AG04449 (cell line): ENCODE data around the genes TGIF2LY, USP9Y, UTY, NLGN4Y, RBMY1B and DAZ1.

DNA sequence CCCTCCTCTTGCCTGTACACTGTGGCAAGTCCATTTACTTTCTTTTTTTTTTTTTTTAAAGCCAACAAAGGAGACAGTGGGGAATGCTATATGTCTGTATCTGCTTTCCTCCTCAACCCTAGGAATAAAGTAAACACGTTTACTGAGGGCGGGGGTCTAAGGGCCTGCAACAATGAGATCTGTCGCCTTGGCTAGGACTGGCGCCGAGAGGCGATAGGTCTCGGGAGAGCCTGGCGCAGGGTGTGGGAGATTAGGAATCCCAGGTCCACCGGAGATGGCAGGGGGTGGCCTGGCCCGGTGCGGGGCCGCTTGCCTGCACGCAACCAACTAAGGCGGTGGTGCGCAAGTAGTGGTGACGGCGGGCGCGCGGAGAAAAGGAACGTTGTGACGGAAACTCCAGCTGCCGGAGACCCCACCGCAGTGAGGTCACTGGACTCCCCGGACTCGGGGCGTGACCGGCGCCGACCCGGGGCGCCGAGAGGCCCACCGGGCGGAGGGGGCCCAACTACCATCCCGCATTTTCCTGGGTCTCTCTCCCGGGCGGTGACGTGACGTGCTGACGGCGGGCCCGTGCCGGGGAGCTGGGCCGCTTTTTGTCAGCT, 357 bp upstream of the ZFY start:
- RRBS = 0% methylated on average over 5 of the region's 45 CpGs

DNA sequence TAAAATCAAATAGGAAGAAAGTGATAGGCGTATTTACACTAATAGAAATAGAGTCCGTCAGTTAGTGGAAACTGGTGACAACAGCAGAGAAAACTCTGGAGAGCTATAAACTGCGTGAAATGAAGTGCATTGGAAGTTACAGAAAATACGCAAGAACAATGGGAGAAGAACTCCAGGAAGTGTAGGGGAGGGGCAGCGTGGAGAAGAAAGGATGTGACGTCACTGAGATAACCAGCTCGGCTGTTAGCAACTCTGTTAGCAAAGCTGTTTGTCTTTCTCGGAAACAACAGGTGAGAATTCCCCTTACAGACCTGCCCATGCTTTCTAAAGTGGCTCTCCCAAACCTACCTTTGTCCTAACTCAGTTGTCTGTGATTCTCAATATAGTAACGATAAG, at the start of gene TGIF2LY:
Gene TGIF2LY, plus strand, starts transcription at position 230 of the 396 bp plus-strand sequence.
- RRBS = no CpG with 5 or more reads among the region's 9 CpGs

DNA sequence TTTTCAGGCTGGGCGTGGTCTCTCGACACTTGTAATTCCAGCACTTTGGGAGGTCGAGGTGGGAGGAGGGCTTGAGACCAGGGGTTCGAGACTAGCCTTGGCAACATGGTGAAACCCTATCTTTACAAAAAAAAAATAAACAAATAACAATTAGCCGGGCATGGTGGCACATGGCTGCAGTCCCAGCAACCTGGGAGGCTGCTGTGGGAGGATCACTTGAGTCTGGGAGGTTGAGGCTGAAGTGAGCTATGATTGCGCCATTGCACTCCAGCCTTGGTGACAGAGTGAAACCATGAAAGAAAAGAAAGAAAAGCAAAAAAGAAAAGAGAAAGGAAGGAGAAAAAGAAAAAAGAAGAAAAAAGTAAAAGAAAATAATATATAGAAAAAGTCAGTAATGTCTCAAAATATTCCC, 378.3 kb upstream of the AMELY start:
- RRBS = no CpG with 5 or more reads among the region's 6 CpGs

GRCh38 chrY:10034964-10035472, 507.3 kb downstream of the TSPY10 start:
- RRBS = no CpG with 5 or more reads among the region's 16 CpGs

GRCh38 chrY:10092969-10093363, 565.3 kb downstream of the TSPY10 start:
- RRBS = 32% methylated on average over 10 of the region's 38 CpGs

GRCh38 chrY:11102990-11103312, 1575.3 kb downstream of the TSPY10 start:
- RRBS = no CpG with 5 or more reads among the region's 21 CpGs

DNA sequence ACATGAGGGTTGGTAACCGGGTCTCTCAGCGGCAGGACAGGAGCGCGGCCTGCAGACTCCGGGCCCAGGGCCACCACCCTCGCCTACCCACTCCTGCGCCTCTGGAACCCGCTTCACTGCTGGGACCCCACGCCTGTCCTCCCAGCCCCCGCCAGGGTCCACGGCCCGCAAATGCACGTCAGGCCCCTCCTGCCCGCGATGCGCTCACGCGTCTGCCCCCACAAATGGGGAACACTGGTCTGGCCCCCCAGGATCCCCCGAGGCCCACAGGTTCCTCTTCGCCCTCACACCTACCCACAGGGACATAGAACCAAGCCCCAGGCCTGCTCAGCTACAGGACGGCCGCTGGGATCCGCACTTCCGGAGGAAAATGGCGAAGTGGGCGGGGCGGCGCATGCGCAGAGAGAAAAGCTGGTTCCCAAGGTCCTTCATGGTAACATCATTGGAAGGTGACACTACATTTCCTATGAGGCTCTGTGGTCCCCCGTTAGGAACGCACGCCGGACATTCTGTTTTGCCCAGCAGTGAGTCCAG, 1486.3 kb upstream of the USP9Y start:
- RRBS = no CpG with 5 or more reads among the region's 33 CpGs

- RRBS = no CpG with 5 or more reads among the region's 2 CpGs
These were observed at the start of gene USP9Y for GRCh38 chrY:12700993-12701370. USP9Y (plus strand) TSS chrY:12701231.

GRCh38 chrY:13479868-13480185, at the start of gene UTY:
UTY (minus strand) TSS chrY:13480033.
- RRBS = no CpG with 5 or more reads among the region's 16 CpGs

- RRBS = no CpG with 5 or more reads among the region's 14 CpGs
These were observed 694 bp downstream of the TMSB4Y start for GRCh38 chrY:13704401-13704784.

DNA sequence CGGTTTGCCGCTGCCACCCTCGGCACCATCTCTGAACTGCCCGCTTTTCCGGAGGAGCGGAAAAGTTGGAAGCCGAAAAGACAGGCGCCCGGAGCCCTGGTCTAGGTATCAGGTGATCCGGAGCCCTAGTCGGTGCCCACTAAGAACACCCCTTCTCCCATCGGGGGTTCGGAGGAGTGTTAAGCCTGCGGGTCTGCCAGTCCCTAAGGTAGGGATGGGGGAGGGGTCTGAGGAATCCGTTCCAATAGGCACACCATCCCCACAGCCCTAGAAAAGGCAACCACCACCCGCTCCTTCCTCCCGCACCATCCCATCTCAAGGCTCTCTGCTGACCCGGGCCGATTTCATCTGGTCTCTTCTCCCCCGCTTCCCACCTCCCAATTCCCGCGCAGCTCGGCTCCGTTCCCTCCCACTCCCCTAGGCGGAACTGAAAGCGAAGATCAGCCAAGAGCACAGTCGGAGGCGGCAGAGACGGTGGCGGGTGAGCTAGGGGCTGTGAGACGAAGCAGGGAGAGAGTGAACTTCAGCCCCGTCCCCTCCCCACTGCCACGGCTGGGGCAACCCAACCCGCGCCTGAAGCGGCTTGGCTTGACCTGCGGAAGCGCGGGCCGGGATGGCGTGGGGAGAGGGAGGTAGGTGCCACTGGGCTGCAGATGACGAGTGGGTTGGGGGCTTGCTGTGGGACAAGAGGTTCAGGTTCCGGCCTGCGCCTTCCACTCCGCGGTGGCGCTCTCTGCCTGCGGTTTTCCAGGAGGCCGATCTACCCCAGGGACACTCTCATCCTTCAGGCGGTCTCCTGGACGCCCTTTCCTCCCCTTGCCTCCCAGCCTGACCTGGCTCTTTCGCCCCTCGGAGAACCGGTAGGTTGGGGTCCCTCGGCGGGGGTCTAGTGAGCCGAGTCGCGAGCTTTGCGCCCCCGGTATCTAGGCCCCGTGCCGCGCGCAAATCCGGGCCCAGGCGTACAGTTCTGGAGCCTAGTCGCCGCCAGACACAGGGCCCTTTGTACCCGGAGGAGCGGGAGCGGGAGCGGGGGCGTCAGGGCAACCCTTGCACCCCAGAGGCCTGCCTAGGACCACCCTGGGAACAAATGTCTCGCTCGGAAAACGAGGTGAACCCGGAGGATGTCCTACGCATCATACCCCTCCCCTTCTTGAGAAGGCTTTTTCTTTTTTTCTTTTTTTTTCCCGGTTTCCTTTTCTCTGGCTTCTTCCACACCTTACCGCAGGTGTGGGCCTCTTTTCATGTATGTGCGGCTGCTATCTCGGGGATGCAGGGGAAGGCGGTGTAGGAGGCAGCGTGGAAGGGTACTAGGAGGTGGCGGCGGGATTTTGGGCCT, at the start of gene NLGN4Y:
Gene NLGN4Y, plus strand, starts transcription at position 453 of the 1,336 bp plus-strand sequence.
- RRBS = 2% methylated on average over 20 of the region's 87 CpGs

DNA sequence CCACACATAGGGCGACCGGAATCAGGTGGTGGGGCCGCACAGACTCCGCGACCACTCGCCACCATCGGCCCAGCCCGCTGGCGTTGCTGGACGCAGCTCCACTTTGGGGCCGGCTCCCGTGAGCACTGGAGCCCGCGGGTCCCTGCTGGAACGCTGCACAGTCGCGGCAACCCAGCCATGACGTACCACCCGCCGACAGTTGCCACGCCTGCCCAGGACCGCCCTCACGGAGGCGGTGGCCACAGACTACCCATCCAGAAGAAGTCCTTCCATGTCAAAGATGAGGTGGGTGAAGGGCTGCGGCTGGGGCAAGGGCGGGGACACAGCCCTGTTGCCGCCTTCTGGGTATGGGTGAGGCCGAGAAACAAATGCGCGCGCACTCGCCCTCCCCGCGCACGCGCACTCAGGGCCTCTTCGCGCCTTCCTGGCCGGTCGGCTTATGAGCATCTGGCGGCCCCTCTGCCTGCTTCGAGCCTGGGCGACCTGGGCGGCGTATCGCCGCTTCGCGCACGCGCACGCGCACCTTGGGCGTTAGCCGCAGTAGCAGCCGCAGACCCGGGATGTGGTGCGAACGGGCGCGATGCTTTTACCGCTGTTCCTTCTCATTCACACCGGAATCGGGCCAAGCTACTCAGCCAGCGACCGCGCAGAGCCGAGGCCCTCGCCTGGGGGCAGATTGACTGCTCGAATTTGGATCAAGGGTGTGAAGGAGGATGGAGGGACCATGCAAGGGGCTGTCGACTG, 931.6 kb downstream of the NLGN4Y start:
- RRBS = 23% methylated on average over 15 of the region's 71 CpGs

GRCh38 chrY:19055737-19056456, 282.4 kb upstream of the HSFY2 start:
- RRBS = no CpG with 5 or more reads among the region's 6 CpGs

DNA sequence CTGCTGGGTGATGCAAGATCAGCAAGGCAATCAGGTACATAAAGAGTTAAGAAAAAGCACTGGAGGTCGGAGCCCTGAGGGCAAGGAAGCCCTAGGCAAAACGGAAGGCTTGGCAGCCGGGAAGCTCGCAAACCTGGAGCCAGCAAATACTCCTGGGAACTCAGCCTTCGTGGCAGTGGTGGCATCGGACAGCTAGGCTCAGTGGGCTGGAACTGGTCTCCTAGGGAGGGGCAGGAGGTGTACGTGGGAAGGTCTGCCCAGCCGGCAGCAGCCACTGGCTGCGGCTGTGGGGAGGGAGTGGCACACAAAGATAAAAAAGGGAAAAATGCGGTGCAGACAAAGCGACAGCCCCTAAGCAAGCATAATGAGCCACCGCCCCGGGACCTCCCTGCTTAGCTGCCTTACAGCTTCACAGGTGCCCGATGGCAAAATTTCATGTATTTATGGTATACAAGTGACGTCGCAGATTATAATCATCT, 125.2 kb upstream of the KDM5D start:
- RRBS = no CpG with 5 or more reads among the region's 16 CpGs

- RRBS = no CpG with 5 or more reads among the region's 28 CpGs
These were observed at the start of gene RBMY1B for GRCh38 chrY:21511112-21511436. RBMY1B (plus strand) TSS chrY:21511338.

DNA sequence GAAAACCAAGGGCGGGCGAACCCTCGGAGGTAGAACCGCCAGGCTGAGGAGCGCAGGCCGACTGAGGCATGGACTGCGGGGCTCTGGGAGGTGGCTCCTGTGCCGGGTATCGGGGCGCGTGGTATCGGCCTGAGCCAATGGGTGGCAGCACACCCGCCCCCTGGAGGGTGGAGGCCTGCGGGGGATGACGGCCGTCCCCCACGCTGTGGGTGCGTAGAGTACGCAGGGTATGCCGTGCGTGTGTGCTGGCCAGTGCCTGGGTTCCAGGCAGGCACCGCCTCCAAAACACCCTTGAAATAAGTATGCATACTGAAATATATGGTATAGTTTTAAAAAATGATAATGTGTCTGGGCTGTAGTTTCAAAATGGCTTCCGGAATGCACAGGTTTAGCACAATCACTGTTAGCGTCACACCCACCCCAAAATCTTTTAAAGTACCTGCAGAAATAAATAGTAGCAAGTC, at the start of gene DAZ1:
Gene DAZ1, minus strand, starts transcription at position 63 of the 464 bp plus-strand sequence.
- RRBS = no CpG with 5 or more reads among the region's 24 CpGs